SUDHL5 (cell line): ENCODE measurements around a stretch of chr11.

- PRO-cap, result no peak
Observed at GRCh38 chr11:8838206-8838813, 27.8 kb upstream of the DENND2B start.

DNA sequence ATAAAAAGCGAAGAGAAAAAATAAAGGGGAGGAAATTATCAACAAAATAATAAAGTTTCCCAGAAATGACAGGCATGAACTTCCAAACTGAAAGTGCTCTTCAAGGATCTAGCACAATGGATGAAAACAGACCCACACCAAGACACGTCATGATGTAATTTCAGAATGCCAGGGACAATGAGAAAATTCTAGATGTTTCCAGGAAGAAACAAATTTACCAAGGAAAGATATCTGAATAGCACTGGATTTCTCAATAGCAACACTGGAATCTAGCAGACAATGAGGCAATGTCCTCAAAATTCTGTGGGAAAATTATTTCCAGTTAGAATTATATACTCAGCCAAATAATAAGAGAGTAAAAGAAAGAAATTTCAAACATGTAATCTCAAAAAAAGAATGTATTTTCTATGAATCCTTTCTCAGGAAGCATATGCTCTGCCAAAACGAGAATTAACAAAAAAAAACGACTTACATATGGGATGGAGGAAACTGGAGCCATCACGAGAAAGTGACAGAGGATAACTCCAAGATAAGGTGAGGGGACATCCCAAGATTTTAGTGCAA, 46.0 kb downstream of the DENND5A start:
- PRO-cap, result no peak

DNA sequence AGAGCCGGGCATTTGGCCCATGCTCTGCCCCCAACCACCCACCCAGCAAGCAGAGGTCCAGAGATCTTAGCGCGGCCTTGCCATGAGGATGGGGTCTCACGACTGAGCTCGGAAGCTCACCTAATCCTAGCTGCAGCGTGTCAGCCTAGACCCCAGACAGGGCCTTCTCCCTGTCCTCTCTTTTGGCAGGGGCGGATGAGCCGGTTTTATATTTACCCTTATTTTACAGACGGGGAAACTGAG, 374 bp upstream of the DENND5A start:
- PRO-cap, result no peak

DNA sequence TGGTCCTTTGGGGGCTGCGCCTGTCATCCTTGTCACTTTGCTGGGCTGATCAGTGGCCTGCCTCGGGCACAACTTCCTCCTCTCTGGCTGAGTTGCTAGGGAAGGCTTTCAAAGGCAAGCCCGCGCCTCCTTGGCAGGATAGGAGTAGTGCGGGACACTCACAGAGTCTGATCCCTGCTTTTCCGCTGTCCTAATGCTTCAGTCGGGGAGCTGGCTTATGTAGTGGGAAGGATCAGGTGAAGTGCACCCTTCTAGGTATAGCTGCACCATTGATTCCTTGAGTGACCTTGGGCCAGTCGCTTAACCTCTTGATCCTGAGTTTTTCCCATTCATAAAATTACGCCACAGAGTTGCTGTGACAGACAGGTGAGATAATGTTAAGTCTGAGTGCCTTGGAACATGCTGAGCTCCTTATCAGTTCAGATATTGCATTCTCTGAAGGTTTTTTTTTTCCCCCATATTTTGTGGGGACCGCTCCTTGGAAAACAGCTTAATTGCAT, 882 bp downstream of the IPO7 start:
- PRO-cap, result unidirectional peak, minus-strand start at position 85 of the sequence

DNA sequence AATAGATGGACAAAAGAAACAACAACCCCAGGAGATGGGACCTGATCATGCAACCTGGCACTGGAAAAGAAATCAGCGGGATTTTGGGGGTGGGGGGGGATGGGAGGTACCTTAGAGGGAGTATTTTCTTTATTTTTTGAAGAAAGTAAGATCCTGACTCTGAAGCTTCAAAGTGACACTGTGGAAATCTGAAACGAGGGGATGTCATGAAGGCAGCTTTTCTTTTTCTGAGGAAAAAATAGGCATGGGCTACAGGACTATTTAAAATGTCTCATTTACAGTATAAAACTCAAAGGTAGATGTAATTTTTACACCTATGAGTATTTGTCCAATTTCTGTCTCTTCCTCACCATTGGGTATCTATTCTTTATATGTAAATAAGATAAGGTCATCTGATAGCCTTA, 15.5 kb upstream of the ZNF143 start:
- PRO-cap, result no peak

GRCh38 chr11:9445776-9446552, 14.8 kb upstream of the ZNF143 start:
- PRO-cap, result no peak

- PRO-cap, result unidirectional peak, minus-strand start at chr11:9577753
Observed at GRCh38 chr11:9576978-9578059, 3.8 kb downstream of the WEE1 start.

DNA sequence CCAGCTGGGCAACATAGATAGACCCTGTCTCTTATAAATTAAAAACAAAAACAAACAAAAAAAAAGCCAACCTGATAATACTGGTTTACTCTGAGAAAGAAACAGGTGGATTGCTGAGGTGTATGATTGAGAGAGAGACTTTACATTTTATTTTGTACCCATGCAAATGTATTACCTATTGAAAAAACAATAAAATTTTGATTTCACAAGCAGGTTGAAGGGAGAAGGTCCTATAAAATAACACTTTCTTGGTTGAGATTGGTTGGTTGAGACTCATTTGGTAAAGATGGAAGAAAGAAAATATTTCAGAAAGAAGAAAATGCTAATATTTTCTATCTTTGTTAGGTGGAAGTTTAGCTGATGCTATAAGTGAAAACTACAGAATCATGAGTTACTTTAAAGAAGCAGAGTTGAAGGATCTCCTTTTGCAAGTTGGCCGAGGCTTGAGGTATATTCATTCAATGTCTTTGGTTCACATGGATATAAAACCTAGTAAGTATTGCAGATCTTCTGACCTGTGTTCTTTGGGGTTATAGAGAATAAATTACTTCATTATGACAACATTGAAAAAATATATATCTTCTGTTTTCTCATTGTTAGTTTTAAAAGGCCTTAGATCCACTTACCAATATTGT, 7.8 kb downstream of the WEE1 start:
- PRO-cap, result no peak

- PRO-cap, result no peak
Observed at GRCh38 chr11:9663297-9663830, 513 bp upstream of the SWAP70 start.

DNA sequence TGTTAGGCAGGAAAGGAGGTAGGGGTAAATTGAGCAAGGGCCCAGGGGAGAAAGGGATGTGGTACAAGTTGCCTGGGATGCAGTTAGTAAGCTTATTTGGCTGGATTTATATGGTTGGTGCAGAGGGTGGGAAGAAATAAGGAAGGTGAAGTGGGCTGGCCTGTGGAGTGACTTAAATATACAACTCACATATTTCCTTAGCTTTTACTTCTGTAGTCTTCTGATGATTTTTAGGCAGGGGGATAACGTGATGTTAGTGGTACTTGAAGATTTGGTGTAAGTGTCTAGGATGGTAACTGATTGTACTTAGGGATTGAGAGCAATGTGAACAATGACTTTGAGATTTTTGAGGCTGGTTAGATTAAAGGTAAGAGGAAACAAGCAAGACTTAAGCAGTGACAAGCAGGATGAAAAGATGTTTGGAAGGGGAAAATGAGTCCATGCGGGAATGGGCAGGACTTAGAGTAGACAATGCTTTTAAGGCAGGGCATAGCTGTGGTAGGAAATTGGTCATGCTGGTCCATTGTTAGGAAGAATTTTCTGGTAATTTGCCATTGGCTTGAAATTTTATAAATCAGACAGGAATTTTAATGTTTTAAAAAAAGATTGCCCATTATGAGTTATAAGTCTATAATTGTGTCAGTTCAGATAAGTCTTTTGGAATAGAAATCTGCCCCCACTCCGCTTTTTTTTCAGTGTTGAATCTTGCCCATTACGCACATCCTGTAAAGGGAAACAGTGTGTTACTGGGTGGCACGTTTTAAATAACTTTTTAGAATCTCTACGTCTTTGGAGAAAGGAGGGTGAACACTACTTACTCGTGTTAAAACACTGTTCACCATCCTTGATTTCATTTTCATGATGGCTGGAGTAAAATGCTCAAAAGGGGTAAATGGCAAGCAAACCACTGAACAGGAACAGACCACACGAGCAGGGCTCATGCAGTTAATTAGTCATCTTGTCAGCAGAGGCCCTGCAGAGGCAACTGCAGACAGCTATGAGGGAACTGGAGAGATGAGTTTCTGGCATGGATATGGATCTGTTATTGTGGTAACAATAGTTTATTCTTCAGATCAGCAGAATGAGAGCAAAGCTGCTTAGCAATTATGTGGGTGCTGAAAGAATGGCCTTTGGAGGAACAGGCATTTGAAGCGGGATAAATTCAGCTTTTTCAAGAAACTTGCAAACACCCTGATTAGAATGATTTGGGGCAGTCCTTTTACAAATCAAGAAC, 24.9 kb downstream of the SWAP70 start:
- PRO-cap, result no peak

DNA sequence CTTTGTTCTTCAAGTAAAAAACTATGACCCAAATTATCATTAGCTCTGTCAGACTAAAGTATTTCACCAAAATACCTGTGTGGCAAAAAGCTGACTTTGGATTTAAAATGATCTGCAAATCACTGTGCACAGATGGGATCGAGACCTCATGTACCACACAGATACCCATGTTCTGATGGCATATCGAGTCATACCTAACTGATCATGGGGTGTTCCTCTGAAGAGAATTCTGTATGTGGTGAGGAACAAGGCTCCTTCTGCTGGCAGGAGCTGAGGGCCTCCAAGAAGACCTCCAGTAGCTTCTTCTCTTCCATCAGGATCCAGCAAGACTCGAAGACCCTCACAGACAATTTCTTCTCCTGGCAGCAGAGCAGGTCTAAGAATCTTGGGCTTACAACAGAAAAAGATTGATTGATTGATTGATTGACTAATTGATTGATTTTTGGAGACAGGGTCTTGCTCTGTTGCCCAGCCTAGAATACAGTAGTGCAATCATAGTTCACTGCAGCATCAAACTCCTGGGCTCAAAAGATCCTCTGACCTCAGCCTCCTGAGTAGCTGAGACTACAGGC, 186.0 kb downstream of the SWAP70 start:
- PRO-cap, result no peak

- PRO-cap, result no peak
Observed at GRCh38 chr11:9892543-9892971, 228.7 kb downstream of the SWAP70 start.

DNA sequence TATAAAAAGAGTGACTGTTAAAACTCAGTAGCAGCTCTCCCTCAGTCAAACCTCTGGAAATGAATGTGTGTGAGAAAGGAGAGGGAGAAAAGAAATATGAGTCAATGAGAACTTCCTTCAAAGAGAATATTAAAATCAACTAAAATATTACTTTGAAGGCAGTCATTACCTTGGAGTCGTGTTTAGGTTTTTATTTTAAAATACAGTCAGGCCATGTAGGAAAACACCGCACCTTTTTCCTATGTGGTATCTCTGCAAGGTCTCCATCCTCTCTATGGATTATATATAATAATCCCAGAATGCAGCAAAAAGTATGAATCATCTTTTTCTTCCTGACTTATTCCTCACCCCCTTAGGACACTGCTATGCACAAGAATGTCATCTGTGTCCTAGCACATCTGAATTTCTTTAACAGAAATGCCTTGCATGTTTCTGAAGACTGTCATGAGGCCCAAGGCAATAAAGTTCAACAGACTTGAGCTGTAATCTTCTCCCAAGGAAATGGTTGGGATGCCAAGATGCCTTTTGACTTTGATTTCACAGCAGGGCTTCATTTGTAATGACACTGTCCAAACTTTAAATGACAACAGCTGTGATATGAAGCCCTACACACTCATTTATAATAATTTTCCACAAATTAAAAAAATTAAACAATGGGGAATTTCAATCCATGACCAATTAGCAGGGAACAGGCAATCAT, 242.0 kb downstream of the SWAP70 start:
- PRO-cap, result no peak

GRCh38 chr11:9969406-9969993, 305.6 kb downstream of the SWAP70 start:
- PRO-cap, result no peak

DNA sequence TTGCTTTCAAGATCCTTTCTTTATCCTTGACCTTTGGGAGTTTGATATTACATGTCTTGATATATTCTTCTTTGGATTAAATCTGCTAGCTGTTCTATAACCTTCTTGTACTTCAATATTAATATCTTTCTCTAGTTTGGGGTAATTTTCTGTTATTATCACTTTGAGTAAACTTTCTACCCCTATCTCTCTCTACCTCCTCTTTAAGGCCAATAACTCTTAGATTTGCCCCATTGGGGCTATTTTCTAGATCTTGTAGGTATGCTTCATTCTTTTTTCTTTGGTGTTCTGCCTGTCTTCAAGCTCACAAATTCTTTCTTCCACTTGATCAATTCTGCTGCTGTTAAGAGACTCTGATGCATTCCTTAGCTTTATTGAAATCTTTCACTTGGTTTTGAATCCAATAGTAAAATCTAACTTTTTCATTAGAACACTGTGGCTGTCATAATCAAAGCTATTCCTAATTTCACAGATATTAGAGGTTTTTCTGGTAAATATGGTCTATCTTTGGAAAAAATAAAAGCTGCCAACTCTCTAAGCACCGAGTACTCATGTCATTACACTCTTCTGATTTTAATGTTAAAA, 113.4 kb downstream of the SBF2 start:
- PRO-cap, result no peak

DNA sequence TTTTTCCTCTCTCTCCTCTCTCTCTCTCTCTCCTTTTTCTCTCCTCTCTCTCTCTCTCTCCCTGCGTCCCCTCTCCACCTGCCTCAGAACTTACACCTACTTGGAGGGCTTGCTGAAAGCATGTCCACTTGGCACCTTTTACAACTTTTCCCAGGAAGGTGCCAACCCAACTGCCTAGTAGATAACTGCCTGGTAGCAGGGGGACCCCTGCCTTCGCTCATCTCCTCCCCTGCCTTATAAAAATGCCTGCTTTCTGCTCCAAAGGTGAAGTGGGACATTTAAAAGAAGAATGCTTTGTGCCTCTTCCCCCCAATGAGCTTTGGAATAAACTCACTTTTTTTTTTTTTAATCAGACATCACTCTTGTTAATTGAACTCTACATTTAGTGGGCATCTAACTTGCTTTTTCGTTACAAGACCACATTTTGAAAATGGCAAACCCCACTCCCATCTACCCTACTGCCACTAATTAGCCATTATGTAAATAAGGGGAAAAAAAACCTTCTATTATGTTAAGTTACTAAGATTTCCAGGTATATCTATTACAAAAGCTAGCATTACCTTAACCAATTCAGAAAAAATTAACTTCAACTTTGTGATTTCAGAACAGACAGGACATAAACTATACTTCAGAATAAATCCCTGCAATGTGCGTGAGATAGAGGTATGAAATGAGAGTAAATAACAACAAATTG, 106.6 kb downstream of the SBF2 start:
- PRO-cap, result no peak

- PRO-cap, result no peak
Observed at GRCh38 chr11:10322945-10323385, 18.1 kb downstream of the ADM start.

GRCh38 chr11:10458828-10459948, 4.1 kb downstream of the AMPD3 start:
- PRO-cap, result unidirectional peak, minus-strand start at chr11:10459307

DNA sequence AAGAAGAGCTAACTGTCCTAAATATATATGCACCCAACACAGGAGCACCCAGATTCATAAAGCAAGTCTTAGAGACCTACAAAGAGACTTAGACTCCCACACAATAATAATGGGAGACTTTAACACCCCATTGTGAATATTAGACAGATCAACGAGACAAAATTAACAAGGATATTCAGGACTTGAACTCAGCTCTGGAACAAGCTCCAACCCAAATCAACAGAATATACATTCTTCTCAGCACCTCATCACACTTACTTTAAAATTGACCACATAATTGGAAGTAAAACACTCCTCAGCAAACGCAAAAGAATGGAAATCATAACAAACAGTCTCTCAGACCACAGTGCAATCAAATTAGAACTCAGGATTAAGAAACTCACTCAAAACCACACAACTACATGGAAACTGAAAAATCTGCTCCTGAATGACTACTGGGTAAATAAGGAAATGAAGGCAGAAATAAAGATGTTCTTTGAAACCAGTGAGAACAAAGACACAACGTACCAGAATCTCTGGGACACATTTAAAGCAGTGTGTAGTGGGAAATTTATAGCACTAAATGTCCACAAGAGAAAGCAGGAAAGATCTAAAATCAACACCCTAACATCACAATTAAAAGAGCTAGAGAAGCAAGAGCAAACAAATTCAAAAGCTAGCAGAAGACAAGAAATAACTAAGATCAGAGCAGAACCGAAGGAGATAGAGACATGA, 13.6 kb downstream of the AMPD3 start:
- PRO-cap, result no peak

- PRO-cap, result no peak
Observed at GRCh38 chr11:10499750-10500416, 41.1 kb downstream of the RNF141 start.